Anterior vena cava (tissue), 1 donor: ENCODE measurements around a stretch of chr20.

DNA sequence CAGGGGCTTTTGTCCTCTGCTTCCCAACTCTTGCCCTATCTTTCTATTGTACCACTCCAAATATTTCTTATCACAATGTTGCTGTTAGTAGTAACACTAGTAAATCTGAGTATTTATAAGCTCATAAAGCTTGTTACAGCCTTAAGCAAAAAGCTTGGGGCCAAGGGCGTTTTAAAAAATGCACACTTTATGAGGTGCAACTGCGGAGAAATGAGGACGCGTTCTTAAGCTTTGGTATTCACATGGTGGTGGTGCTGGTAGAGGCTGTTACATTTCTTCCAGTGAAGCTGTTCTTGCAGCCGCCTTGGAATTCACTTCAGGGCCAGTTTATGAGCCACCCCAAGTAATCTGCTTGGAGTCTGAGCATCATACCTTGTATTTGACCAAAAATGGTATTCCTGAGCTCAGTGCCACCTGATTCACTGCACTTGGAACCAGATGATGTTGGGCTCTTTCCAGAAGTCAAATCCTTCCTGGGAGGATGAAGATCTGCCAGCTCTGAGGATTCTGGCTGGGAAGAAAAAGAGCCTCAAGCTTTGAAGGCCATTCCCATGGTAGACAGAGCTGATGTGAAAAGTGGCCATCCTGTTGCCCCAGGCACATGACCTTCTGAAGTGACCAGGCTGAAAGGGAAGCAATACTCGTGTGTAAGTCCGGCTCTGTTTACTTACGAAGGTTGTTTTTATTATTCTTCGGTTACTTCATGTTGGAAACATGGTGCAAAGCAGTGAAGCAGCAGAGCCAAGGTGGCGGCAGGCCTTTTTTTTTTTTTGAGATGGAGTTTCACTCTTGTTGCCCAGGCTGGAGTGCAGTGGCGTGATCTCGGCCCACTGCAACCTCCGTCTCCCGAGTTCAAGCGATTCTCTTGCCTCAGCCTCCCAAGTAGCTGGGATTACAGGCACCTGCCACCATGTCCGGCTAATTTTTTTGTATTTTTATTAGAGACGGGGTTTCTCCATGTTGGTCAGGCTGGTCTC is 7.7 kb downstream of the MANBAL start:
- PRO-cap, result no peak

DNA sequence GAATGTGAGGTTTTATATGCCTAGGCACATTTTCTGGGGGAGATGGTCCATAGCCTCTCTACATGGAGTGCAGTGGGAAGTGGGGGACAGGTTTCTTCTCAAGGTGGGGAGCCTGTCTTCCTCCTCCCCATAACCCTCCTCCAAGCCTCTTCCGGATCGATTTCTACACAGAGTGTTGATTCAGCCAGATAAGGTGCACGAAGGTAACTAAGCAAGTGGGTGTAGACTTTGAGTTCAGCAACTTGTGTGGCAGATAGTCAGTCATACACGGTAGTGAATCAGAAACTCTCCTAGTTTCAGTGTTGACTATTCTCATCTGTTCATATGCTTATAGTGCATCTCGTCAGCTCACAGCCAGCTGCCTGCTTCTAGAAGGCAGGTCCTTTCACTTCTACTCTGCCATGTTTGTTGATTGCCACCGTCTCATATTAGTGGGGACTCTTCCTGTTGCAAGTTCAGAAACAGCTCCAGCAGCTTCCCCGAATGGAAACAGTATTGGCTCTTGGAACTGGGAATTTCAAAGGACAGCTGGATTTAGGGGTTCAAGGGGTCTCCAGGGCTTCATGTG is 19.2 kb downstream of the MANBAL start:
- PRO-cap, result no peak

DNA sequence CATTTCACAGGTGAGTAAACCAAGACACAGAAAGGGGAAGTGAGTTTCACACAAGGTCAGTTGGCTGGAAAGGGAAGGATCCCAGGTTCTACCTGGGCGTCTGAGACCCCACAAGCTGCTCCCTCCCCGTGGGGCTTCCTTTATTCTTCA is 26.4 kb downstream of the MANBAL start:
- PRO-cap, result no peak

DNA sequence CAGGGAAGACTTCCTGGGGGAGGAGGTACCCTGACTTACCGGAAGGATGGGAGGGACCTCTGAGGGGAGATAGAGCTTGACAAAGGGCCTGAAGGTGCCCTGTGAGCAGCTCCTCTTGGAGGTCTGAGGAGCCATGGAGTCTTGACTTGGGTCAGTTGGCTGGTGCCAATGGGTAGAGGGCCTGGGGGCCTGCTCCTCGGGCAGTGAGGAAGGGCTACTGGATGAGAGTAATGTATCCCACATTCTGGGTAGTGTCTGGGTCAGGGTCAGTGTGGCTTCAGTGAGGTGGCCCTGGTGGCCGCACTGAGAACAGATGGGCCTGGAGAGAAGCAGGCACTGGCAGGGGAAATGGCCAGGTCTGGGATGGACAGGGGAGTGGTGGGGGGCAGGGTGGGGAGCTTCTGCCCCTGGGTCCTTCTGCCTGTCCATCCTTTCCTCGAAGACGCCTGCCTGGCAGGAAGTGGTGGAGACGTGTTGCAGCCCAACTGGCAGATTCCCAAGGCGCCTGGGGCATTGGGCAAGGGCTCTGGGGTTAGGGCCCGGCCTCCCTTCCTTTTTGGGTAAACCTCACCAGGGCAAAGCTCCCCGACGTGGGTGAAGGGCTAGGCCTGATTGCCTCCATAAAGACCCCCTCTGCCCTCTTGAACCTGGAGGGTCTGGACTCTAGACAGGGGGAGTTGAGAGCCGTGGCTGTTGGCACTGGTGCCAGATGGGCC is 10.4 kb downstream of the SRC start:
- PRO-cap, result no peak

DNA sequence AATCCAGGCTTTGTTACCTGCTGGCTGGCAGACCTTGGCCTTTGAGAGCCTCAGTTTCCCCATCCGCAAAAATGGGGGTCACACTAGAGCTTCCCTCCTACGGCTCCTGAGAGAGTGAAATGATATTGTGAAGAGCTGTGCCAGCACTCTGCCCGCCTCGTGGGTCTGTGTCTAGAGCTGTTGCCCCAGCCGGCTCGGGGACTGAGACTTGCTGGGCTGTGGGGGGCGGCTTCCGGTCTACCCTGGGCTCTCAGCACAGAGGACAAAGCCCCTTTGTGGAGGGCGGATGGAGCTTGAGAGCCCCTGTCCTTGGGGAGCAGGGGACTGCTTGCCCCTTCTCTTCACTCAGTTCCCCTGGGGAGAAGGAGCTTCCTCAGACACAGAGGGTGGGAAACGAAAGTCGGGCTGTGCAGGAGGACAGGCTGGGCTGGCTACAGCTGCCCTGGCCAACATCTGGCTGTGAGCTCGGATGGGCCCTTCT is 11.0 kb downstream of the SRC start:
- PRO-cap, result no peak

DNA sequence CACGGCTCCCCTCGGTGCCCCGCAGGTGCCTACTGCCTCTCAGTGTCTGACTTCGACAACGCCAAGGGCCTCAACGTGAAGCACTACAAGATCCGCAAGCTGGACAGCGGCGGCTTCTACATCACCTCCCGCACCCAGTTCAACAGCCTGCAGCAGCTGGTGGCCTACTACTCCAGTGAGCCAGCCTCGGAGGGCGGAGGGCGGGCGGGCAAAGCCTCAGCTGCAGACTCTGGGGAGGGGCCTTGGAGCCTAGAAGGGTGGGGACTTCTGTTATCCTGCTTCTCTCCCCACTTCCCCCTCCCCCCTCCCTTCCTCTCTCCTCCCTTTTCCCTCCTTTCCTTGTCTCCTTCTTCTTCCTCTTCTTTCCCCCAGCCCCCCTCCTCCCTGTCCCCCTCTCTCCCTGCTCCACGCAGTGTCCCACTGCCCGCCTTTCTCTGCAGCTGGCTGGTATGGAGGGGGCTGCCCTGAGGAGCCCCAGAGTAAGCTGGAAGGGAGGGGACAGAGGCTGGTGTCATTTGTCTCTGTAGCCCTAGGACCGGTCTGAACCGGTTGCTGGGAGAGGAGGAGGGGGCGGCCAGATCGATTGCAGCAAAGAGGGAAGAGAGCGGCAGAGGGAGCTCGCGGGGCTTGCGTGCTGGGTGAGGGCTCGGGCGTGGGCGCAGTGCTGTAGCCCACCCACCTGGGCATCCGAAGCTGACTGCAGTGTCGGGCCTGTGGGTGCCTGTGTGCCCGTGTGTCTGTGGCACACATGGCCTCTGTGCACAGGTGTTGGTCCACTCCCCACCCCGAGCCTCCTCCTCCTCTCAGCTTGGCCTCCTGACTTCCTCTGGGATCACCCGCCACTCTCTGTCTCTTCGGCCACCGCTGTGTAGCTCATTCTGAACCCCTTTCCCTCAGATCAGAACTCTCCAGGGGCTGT is 50.5 kb downstream of the SRC start:
- PRO-cap, result no peak

DNA sequence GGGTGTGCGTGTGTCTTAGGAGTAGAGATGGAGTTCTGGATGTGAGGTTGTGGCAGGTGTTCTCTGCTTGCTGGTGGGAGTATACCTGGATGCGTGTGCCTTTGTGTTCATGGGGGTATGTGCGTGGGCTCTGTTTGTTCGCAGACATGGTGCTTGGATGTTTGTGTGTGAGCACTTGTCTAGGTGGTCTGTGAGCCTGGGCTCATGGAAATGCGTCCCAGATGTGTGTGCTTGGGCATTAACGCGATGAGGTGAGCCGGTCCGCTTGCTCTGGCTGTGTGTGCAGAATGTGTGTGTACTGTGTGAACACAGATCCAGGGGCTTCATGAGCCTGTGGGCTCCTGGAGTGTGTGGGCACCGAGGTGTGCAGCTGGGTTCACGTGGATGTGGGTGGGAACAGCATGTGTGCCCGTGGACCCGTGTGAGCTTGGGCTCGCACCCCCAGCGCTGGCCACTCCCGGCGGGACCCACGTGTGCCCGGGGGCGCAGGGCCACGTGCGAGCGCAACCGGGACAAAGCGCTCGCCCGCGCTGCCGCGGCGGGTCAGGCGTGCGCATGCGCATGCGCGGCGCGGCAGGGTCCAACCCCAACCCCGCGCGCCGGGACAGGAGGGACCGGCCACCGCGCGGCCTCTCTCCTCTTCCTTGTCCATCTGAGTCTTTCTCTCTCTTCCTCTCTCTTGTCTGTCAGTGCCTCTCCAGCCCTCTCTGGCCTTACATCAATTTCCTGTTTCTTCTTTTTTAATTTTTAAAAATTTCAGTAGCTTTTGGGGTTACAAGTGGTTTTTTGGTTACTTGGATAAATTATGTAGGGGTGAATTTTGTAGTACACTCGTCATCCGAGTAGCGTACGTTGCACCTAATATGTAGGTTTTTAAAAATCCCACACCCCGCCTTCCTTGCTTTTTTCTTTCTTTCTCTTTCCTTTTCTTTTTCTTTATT is 60.5 kb downstream of the SRC start:
- PRO-cap, result unidirectional peak, plus-strand start at position 597 of the sequence

DNA sequence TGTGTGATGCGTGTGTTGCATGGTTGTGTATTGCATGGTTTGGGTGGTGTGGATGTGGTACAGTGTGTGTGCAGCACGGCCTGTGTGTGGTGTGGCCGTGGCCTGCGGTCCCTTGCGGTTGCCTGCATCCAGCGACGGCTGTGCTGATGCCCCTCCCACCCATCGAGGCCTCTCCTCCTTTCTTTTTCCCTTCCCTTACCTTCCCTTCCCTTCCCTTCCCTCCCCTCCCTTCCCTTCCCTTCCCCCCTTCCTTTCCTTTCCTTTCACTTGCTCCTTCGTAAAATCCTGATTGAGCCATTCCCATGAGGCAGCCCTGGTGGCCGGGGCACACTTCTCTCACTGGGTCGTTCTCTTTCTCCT is 65.6 kb downstream of the SRC start:
- PRO-cap, result no peak

GRCh38 chr20:37518761-37519594 is 2.1 kb upstream of the NNAT start:
- PRO-cap, result no peak

DNA sequence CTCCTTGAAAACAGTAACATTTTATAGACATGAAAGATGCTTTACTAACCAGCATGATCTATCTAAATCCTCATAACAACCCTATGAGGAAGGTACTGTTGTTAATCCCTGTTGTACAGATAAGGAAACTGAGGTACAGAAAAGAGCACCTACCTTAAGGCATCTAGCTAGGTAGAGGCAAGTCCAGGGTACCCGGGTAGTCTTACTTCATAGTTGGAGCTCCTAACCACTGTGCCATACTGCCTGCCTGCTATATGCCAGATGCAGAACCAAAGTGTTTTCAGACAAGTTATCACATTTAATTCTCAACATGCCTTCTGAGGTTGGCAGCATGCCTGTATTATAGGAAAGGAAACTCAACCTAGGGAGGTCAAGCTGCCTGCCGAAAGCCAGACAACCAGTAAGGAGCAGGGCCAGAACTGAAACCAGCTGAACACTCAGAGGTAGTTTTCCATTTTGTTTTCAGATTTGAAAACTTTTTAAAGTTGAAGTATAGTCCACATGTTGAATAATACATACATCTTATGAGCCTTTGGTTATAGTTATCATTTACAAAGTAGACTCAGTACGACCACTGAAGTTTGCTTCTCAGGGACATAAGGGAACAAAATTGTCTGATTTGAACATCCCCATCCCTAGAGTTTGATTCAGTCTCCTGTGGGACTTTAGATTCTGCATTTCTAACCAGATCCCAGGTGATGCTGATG is 5.4 kb downstream of the CTNNBL1 start:
- PRO-cap, result no peak

DNA sequence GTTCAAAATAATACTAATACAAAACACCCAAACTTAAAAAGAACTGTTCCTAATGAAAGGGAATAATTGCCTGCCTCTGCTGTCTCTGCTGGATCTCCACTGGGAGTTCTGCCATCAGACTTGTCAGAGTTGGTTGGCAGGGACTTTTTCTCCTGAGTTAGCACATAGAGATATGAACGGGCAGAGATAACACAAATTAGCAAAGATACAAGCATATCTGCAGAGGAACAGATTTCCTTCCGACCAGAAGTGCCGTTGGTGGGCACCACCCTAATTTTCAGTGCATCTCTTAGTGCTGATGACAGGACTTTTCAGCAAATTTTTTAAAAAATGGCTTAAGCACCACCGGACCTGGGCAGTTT is 18.8 kb downstream of the CTNNBL1 start:
- PRO-cap, result no peak

DNA sequence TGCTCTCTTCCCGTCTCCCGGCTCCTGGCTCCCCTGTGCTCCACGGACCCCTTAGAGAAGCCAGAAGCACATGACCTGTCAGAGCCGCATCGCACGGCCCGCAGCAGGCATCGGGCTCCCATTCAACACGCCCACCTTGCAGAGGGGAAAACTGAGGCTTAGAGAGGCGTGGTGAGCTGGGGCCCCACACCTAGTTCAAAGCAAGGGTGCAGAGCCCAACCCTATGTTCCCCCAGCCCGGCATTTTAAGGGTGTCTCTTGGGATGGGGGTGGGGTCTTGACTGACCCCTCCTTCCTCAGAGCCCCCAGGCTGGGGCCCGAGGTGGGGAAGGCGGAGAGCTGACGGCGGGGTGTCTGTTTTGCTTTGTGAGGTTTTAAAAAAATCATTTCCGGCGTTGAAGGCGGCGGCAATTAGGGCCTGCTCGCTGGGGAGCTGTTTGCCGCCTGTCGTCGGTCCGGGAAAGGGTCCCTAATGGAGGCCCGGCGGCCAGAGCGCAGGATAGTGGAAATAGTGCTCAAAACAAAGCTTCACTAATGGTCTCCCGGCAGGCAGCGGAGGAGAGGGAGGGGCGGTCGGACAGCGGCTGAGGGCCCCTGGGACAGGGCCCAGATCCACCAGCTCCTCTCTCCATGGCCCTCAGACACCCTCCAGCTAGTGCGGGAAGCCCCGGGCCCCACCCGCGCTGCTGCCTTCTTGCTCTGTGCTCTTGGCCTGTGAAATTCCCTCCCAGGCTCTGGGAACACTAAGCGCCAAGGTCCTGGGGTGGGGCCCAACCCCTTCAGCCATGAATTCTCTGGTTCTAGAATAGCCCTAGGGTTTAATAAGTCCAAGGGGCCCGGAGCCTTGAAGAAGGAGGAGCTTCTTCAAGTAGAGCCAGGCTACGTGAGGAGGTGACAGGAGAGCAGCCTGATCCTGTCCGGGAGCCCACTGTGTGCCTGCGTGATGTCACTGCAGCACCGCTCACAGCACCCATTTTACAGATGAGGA is 12.0 kb downstream of the VSTM2L start:
- PRO-cap, result no peak

DNA sequence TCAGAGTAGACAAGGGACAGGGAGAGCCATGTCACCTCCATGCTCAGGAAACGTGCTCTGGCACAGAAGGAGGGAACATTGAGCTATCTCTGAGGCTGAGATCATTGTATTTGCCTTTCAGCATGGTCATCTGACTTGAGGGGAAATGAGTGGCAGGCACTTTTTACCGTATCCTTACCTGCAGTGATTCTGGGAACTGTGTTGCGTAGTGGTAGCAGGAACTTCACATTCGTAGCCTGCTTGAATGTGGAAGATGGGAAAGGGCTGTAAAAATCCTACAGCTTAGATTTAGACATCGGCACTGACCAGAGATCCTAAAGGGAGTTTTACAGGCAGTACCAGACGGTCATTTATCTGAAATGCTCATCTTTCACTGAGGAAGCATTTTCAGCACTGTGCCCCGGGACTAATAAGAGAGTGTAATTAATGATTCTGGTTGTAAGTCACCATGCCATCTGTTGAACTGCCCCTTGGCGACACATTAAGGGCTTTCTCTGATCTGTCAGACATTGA is 33.9 kb downstream of the RPRD1B start:
- PRO-cap, result no peak

DNA sequence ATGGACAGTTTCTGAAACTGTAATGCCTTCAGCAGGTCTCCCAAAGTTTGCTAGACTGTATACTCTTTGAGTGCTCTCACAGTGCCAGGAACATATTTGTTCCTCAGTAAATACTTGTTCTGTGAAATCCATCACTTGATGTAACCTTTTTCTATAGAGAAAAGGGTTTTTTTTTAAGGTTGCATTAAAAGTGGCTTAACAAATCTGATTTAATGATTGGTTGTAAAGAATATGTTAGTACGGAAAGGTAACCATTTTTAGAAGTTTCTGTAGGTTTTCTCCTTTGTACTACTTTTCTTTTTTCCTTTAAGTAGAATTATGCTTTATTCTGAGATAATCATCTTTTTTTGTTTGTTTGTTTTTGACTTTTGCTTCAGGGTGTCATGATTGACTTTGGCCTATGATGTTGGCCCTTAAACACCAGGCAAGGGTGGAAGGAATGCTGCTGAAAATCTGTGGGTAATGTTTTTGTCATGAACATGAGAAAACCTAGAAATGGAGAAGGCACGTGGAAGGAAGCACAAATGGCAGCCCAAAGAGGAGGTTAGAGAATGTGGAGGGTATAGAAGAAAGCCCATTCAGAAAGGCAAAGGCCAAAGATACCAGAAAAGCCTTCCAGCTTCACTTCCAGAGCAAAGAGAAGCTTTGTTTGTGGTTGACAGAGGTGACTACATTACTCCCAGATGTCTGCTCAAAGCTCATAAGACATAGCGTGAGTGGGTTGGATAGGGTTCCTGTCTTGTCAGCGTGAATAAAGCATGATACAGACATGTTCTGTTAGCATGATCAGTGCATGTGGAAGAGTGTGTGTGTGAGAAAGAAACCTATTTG is 36.5 kb downstream of the RPRD1B start:
- PRO-cap, result no peak

DNA sequence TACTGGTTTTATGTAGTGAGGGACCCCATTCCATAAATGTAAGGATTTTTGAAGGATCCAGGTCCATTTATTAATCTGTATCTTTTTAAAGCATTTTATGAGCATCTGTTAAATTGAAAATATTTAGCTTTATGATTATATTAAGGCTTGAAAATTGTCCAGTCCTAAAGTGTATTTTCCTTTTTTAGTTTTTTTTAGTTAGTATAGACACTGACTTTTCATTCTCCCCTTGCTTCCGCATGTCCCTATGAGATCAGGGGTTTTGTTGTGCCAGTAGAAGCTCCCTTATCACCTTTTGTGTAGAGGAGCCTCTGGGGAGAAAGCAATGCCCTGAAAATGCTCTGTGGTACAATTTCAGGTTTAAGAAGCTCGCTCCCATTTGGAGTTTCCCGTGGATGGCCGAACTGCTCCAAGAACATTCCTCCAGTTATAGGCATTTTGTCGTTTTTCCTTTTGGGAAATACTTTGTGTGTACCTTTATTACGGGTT is 49.8 kb downstream of the RPRD1B start:
- PRO-cap, result no peak

DNA sequence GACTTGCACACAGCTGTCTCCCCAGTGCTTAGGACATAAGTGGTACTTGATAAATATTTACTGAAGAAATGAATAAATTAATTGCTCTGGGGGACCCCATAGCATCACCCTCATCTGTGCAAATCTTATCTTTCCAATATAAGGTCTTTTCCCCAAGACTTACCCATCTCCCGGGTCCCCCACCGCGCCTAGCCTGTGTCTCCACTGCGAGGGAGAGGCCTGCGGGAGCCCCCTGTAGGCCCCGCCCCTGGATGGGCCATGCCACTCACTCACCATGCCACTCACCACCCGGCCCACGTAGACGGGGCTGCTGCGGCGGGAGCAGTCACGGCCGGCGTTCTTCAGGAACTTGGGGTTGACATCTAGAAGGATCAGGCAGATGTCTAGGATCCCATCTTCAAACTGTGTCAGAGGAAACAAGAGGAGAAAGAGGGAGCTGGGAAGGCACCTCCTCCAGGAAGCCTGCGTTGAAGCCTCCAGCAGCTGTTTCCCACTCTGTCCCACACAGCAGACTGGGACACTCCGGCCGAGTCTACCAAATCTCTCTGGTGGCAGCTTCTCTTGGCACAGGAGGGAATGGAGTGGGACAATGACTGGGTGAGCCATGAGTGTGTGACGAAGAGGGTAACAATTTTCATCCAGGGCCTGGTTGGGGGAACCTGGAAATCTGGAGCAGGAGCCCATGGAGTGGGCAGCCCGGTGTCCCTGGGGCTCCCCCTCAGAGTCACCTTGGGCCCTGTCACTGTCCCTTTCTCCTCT is 17.2 kb downstream of the TGM2 start:
- PRO-cap, result no peak

- PRO-cap, result no peak
These were observed 1.2 kb upstream of the TGM2 start for GRCh38 chr20:38166158-38166761.

DNA sequence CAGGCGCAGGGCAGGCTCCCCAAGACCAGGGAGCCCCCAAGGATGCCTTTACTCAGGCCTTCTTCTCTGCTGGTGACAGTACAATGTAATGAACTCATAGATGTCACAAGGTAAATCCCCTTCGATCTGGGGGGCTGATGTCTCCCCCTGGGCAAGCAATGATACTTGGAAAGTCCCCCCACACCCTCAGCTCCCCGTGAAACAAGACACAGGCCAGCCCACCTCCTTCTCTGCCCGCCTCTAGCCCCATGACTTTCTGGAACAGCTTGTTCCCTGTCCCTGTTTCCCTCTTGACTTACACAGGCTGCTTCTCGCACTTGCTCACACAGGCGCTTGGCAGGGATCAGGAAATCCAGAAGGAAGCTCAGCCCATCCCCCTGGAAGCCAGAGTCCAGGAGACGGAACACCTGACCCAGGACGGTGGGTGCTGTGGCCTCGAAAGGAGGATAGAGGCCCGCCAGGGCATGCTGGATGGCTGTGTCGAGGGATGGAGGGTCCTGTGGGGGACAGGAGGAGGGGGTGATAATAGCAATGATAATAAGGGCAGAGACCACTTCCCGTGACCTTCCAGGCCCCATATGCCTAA is 14.8 kb downstream of the KIAA1755 start:
- PRO-cap, result no peak

GRCh38 chr20:38255211-38255823 is 5.2 kb downstream of the KIAA1755 start:
- PRO-cap, result no peak

GRCh38 chr20:38425597-38426560 is 46.8 kb upstream of the RALGAPB start:
- PRO-cap, result no peak